ENCODE measurements around a stretch of chr20.

DNA sequence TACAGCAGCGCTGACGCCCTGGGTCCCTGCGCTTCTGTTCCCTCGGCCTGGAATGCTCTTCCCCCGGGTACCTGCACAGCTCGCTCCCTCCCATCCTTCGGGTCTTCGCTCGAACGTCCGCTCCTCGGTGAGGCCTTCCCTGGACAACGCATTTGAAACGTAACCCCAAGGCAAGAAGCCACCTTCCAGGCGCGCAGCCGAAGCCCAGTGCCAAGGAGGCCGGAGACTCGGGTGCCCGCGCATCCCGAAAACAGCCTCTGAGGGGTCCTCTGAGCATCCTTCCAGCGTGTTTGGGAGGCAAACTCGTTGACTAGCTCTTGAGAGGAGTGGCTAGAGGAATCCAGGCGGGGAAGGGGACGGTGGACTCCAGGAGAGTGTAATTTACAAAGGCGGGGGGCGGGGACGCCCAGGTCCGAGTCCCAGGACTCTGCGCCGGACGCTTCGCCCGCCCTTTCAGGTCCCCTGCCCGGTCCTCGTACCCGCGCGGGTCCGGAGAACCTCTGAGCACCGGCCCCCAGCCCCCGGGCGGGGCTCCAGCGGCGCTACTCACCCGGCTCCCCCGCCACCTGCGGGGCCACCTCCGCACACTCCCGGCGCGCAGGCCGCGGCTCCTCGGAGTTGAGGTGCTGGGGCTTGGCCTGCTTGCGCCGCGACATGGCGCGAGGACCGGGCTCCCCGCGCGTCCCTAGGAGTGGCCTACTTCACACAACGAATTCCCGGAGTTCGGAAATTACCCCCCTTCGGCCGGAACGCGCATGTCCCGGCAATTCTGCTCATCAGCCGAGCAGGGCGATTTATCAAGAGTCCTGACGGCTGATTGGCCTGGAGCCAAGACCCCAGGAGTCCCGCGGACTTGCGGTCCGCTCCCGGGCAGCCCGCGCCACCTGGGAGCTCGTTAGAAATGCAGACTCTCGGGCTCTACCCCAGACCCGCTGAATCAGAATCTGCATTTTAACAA is 86.7 kb downstream of the ZFP64 start:
- PRO-cap, result no peak

GRCh38 chr20:52105973-52106683 is 85.5 kb downstream of the ZFP64 start:
- PRO-cap, result no peak

- PRO-cap, result no peak
These were observed 296.4 kb upstream of the TSHZ2 start for GRCh38 chr20:52675603-52676218.

- PRO-cap, result no peak
These were observed 244.5 kb upstream of the TSHZ2 start for GRCh38 chr20:52727648-52728032.

DNA sequence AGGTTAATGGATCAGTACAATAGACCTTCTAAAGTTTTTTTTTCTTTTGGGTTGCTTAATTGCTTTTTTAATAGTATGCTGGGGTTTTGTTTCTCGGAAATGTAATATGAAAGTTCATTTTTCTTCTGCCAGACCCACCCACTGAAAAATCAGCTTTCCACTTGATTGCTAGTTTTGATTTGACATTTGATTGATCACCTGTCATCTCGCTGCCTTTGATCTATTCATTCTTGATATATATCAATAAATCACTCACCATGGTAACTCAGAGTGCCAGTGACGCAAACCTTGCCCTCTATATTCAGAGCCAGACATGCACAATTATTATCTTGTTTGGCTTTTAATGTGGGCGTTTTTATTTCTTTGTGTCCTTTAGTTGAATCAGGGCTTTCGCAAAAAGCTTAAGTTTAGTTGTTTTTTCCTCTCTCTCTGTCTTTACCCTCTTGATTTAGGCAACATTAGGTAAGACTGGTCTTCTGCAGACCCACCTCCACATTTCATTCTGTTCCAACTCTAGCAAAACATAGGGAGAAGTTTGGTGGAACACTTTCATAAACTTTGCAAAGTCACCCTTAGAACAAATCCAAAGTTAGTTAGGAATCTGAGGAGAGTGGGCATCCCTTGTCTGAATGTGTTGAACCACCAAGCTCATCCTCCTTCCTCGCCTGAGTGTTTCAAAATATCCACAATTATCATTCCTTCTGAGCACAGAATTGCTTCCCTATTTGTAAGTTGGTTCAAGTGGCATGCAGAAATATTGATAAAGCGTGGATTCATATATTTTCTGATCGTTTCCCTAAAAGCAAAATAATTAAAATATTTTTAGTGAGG is 2.2 kb downstream of the TSHZ2 start:
- PRO-cap, result no peak

DNA sequence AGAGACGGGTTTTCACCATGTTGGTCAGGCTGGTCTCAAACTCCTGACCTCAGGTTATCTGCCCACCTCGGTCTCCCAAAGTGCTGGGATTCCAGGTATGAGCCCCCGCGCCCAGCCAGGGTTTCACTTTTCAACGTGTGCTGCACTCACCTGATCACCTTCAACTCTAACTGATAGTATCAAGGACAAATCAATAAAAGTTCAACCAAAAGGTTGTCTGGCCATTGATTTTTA is 37.4 kb downstream of the ZNF217 start:
- PRO-cap, result no peak

- PRO-cap, result no peak
These were observed 25.1 kb downstream of the ZNF217 start for GRCh38 chr20:53568147-53569363.

DNA sequence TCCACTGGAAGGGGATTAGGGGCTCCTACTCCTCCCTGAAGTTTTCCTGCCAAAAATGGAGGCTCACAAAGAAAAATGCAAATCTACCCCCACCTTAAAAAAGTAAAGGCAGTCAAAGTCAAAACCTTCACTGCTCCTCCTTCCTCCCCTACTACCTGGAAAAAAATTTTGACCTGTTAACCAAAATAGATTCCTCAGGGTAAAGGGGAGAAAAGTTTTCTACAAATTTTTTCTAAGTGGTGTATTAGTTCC is 2.8 kb downstream of the ZNF217 start:
- PRO-cap, result no peak

GRCh38 chr20:53608236-53609396 is 15.0 kb upstream of the ZNF217 start:
- PRO-cap, result no peak

DNA sequence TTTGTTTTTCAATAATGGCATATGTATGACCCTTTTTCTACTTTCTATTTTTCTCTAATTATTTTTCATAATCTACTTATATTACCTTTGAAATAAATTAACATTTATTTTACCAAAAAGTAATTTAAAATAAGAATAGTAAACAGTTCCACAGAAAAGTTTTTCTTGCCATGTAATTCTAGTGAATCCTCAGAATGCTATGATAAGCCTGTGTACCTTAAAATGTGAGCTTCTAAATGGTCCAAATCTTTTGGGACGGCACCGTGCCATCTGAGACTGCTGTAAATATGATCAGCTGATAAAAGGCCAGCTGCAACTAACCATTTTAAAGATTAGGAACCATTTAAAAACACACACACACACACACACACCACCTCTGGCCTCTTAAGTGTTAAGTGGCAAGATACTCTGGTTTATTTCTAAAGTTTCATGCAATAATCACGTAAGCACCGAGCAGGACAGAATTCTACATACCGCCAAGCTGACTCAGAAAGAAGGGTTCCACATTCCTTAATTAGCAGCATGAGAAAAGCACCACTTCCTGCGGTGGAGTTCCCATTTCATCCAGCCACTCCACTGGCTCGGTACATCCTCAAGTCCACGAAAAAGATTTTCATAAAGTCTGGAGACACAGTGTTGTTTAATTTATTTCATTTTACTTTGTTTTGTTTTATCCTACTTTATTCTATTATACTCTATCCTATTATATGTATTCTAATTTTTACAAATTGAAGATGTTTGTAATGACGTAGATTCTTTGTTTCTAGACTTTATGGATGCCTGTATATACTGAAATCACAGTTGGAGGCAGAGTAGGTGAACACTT is 17.8 kb upstream of the ZNF217 start:
- PRO-cap, result no peak

DNA sequence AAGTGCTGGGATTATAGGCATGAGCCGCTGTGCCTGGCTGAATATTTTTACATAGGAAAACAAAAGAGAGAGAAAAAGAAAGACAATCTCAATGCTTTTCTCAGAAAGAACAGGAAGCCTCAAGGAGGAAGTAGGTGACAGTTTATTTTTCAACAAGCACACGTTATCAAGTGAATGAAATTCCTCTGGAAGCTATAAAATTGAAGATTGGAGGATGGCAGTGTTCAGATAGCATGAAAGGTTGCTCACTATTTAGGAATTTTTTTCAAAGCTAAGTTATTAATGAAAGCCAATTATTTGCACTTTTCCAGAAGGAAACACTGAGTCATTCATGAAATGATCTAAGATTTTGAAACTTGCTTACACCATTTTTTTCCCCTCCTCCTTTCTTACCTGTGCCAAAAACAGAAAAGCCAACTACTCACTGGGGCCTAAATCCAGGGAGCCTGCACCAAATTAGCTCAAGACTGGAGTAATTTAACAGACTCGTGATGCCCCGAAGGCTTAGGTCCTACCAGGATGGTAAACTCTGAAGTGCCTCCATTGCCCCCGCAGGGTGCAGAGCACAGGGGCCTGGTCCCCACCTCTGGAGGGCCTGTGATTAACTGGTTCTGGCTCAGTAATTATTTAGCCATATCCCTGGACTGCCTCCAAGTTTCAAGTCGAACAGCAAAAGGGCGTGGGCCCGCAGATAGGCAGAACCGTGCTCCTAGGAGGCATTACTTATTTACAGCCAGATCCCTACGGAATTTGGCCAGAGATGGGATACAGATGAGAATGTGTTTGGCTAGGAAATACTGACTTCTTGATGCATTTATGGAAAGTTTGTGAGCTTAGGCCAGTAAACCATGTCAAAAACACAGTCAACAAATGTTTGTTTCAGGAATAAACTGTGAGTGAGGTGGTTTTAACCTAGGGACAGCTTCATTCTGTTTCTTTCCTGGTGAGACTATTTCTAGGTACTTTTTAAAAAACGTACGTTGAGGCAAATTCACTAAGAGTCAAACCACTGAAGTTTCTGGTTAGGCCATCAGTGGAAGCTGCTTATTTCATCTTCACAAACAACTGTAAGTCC is 28.1 kb upstream of the ZNF217 start:
- PRO-cap, result no peak

- PRO-cap, result bidirectional peak, plus-strand start at chr20:53623765, minus-strand start at chr20:53623470
These were observed 29.9 kb upstream of the ZNF217 start for GRCh38 chr20:53623048-53624342.

DNA sequence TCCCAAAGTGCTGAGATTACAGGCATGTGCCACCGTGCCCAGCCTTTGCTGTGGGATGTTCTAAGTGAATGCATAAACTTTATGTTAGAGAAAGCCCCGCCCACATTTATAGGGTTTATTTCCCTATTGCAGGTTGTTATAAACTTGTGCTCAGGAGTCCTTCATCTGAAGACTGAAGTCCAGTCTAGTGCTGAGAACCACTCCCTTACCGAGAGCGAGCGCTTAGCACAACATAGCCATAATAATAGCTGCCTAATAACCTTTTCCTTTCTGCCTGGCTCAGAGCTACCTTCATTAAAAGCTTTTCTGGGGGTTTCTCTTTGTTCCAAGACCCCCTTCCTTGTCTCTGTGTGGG is 75.4 kb upstream of the ZNF217 start:
- PRO-cap, result no peak

GRCh38 chr20:53718132-53718732 is 124.6 kb upstream of the ZNF217 start:
- PRO-cap, result no peak

DNA sequence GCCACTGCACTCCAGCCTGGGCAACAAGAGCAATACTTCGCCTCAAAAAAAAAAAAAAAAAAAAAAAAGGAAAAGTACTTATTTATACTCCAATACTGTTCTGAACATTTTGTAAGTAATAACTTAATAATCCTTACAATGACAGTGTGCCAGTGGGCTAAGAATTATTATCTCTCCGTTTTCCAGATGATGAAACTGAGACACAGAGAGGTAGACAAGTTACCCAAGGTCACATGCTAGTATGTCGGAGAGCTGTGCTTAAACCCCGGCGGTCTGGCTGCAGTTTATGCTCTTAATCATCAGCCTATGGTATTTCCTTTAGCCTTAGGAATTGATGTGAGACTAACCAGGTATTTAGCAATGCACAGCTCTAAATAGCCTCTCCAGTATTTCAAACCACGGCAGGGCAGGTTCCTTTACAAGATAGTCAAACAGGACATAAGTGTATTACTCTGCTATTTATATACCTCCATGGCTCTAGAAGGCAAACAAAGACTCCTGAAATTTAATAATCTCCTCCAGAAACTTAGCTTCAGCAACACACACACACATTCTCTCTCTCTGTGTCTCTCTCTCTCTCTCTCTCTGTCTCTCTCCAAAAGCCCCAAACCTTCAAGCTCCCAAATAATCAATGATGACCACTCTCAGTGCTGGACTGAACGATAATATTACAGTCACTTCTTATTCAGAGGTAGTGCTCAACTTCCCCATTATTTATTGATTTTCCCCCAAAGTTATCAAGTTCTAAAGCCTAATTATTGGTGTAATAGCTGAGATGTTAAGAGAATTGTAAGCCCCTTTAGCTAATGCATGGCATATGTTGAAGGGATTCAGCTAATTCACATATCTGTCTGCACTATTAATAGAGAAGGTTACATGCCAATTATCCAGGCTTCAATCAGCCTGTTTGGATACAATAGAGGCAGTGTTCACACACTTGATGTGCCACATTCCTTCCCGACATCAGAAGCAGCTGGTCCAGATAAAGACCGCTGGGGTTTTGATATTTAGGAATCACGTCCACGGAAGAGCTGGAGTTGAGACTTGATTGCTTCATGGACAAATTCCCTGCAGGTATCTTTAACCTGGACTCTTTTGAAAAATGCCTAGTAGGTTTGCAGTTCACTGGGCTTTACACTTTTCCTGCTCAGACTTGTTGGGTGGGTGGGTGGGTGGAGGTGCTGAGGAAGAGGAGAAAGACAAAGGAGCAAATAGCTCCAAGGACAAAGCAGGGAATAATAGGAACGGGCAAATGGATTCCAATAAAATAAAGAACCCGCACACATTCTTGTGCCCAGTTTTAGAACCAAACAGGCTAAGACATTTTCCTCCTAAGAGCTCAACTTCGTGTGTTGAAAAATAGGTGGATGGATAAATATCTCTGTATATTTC is 142.3 kb upstream of the ZNF217 start:
- PRO-cap, result no peak

- PRO-cap, result unidirectional peak, minus-strand start at chr20:53830152
These were observed 236.4 kb upstream of the ZNF217 start for GRCh38 chr20:53829928-53830509.

- PRO-cap, result no peak
These were observed 194.8 kb downstream of the BCAS1 start for GRCh38 chr20:53875550-53876116.

GRCh38 chr20:53914080-53914530 is 156.3 kb downstream of the BCAS1 start:
- PRO-cap, result unidirectional peak, plus-strand start at chr20:53914411

- PRO-cap, result no peak
These were observed 131.0 kb downstream of the BCAS1 start for GRCh38 chr20:53939342-53939868.

DNA sequence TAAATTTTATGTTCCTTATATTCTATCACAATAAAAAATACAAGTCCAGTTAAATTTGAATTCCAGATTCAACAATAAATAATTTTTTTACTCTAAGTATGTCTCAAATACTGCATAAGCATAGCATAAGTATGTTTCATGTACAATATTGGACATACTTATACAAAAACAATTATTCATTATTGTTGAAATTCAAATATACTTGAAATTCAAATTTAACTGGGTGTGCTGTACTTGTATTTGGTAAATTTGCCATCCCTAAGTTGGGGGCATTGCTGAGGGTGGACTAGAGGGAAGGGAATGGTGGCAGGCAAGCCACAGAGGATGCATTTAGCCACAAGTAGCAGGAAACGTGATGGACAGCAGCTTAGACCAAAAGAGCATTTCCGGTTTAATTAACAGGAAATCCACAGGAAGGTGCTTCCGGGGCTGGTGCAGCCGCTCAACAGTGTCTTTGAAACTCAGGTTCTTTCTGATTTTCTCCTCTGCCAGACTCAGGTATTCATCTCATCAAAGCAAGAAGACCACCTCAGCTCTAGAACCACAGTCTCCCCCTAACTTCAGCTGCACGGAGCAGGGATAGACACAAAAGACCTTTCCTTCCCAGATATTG is 7.8 kb upstream of the BCAS1 start:
- PRO-cap, result unidirectional peak, plus-strand start at position 469 of the sequence